Metastatic Lung Carcinoma in the Adrenal Gland (tissue), 1 donor: Measurements from ENCODE around the genes CLEC10A, CLDN7, TNK1 and ZBTB4.

DNA sequence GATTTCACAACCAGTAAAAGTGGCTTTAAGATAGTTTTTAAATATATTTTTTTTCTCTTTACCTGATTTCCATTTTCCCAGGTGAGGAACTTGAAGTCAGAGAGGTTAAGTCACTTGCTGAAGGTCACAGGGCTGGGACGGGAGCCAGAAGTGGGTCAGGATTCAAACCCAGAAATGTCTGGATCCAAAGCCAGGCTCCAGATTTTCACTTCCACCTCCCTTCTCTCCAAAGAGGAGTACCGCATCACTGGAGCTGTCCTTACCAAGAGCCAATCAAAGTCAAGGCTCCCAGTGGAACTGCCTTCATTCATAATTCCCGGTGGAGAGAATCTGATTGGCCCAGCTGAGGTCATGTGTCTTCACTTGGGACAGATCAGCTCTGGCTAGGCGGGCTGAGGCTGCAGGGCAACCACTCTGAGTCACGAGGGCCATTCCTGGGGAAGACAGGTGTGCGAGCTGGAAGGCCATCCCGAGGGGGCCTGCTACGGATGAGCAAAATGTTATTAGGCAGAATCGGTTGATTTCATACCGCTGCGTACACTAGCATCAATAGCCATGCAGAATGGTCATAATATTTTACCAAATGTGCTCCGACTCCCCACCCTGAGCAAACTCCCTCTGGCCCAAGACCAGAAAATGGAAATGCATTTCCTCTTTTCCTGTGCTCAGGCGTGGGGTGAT is 111.3 kb downstream of the AIPL1 start:
- PRO-cap, result no peak

DNA sequence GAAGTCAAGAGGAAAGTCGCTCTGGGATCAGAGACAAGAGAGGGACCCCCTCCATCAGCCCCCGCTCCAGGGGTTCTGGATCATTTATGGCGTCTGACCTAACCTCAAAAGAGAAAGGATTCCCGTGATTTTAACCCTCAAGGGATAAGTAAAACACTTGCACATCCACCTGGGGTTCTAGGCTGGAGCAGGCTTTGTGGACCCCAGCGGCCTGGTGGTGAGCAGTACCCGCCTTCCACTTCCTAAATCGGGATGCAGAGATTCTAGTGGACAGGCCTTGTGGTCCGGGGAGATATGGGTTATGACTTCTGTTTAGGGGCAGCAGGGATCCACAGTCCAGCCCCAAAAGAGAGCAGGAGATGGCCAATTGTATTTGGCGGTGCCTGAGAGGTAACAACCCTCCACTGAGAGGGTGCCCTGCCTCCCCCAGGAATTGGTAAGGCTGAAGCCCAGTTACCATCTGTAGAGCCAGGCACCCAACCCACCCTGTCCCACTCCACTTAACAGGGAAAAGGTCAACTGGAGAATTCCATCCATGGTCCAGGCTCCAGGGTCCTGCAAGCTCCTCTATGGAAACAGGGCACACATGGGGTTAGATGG is 768 bp upstream of the PITPNM3 start:
- PRO-cap, result no peak

DNA sequence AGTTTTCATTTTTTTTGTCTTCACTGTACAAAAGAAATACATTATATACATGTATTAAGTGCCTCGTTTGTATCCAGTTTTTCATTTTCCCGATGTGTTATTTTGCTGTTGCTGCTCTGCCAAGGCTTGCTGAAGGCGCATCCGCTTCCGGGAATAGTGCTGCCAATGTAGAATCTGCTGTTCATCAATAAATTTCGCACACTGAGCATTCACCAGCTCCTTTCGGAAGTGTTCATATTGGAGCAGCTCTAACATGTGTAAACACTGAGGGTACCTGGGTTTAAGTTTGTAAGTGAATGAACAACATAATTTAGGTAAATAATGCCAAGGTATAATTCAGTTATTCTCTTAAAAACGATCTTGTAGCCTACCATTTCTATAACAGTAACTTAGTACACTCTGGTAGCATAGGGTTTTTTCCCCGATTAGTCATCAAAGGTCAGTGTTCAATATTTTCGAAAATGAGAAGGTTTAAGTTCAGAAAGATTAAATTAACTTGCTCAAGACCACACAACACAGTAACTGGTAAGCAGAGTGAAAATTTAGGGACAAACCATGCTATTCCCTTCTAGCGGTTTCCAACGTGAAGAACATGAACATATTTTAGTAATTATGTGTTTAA is 3.6 kb downstream of the TXNDC17 start:
- PRO-cap, result no peak

DNA sequence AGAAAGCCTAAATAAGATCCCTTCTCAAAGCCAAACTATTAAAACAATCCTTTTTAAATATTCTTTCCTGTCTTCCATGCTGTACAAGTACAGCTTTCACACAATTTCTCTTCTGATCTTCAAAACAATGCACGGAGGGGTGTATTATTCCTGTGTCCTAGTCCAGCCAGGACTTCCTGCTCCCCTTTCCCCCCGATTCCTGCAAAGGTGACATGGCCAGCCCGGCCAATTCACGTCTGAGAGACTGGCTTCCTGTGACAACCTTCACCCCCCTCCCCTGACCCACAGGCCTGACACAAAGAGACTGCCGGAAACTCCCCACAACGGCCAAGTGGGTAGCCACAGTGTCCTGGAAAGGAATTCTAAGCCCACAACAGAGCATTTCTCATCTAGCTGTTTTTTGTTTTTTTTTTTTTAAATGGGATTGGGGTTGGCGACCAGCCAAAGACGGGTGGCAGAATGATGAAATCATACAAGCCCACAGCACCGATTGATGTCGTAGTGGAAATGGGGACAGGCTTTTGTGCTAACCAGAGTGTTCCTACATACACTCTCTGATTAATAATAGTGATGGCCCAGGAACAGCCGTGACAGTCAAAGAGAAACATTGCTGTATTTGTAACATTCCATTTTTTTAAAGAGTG is 2.9 kb upstream of the XAF1 start:
- PRO-cap, result unidirectional peak, plus-strand start at position 561 of the sequence

DNA sequence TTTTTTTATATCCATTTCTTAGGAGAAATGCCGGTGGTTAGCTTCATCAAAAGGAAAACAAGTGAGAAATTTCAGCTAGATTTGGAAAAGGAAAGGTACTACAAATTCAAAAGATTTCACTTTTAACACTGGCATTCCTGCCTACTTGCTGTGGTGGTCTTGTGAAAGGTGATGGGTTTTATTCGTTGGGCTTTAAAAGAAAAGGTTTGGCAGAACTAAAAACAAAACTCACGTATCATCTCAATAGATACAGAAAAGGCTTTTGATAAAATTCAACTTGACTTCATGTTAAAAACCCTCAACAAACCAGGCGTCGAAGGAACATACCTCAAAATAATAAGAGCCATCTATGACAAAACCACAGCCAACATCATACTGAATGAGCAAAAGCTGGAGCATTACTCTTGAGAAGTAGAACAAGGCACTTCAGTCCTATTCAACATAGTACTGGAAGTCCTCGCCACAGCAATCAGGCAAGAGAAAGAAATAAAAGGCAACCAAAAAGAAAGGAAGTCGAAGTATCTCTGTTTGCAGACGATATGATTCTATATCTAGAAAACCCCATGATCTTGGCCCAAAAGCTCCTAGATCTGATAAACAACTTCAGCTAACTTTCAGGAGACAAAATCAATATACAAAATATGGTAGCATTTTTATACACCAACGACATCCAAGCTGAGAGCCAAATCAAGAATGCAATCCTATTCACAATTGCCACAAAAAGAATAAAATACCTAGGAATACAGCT is 2.8 kb upstream of the FBXO39 start:
- PRO-cap, result no peak

GRCh38 chr17:6786480-6787080 is 10.6 kb downstream of the FBXO39 start:
- PRO-cap, result no peak

DNA sequence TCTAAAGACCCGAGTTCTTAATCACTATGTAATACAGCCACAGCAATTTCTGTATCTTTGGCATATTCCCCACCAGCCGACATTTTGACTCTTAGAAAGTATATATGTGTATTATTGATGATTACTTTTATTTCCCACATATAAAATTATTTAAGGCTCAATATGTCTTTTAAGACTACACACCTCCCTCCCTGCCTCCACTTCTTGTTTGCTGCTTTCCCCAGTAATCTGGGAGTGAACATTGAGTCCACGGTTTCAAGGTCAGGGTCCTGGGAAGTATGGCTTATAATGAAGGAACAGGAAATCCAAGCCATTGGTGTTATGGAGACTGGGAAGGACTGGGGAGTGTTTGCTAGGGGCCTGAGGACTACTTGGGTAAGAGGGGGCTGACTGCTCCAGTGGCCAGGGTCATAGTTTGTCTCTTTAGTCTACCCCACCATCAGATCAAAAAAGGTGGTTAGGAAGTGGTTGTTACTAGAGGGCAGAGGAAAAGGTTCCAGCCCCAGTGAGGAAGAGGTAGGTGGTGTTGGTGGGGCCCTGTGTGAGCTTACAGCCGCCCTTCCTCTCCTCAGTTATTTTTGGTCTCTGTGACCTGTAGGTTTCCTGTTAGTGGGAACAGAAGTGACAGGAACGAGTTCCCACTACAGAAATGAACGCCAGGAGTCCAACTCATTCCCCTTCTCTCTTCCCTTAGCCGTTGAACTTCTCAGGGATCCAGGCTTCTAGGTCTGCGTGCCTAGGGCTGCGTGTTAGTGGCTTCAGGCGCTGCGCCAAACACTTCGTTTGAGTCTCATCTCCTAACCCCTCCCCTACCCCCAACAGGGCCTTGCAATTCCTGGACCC is 755 bp upstream of the SLC16A13 start:
- PRO-cap, result no peak

DNA sequence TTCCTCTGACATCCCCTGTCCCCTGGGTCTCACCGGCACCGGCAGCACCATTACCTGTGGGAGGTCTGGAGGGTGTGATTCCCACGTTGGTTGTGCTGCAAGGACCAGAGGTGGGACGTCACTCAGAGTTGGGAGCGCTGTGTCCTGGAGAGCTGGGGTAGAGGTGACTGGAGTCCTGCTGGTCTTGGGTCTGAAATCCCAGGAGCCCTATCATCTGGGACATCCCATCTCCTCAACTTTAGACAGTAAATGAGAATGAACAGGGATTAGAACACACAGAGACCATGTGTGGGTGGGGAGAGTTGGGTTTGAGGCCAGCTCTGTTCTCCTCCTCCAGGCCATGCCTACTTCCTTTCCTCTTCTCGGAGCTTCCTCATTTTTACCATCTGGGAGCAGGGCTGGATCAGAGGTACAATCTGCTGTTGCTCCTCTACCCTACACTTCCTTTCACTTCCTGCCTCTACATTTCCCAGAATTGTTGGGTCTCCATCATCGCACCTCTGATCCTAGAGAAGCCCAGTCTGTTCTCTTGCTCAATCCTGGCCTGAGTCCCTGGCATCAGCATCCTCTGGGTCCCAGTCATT is at the start of gene CLEC10A:
Gene CLEC10A, minus strand, starts transcription at position 254 of the 584 bp plus-strand sequence.
- PRO-cap, result no peak

GRCh38 chr17:7207937-7208619 is 9.3 kb downstream of the DLG4 start:
- PRO-cap, result no peak

DNA sequence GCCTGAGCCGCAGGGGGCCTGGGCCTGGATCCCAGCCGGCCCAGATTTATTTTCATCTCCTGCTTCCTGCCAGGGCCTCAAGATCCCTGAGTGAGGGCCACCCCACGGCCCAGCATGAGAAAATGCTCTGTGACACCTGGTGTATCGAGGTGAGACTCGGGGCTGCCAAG is 4.9 kb downstream of the ACADVL start:
- PRO-cap, result no peak

DNA sequence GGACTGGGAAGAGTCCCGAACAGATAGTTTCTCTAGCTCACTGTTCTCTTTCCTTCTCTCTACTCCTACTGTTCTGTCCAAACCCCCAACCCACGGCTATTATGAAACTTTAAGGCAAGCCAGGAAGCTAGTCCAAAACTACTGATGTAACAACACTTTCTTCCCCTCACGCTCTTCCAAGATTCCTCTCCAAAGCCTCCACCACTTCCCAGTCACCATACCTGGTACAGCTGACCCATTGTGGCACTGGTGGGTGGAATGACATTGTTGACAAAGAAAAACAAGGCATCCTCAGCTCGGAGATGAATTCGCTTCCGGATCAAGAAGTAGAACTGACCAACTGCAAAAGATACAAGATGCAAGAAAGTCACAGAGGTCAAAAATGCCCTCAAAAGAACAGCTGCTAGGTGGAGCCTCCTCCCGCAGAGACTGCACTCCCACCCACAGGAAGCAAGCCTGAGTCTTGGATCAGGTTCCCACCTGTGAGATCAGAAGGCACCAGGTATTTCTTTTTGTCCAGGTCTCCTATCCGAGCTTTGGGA is 1.1 kb downstream of the GABARAP start:
- PRO-cap, result no peak

DNA sequence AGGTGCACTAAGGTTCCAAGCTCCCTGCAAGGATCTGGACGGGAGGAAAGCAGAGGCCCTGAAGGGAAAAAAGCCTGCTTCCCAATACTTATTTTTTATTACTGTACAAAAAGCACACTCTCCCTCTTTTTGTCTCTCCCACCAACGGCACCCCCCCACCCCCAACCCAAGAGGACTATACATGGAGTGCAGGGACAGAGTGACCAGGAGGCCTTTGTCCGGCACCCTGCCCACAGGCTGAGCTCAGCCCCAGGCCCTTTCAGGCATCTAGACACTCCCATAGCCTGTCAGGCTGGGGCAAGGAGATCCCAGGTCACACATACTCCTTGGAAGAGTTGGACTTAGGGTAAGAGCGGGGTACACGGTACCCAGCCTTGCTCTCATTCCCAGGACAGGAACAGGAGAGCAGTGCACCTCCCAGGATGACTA is 2.2 kb downstream of the CLDN7 start:
- PRO-cap, result no peak

GRCh38 chr17:7262074-7262939 is at the start of gene CLDN7:
CLDN7 (minus strand) TSS chr17:7262478.
- PRO-cap, result bidirectional peak, plus-strand start at chr17:7262648, minus-strand start at chr17:7262474

DNA sequence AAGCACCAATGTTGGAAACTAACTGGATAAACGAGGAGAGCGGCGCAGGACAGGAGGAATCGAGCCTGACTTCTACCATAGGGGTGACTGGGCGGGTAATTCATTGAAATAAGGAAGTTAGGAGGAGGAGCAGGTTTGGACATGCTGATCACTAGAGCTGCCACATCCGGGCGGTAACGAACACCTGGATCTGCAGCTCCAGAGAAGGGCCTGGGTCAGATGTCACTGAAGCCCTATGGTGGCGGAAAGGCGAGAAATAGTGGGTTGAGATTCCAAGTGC is 1.2 kb upstream of the SLC2A4 start:
- PRO-cap, result no peak

DNA sequence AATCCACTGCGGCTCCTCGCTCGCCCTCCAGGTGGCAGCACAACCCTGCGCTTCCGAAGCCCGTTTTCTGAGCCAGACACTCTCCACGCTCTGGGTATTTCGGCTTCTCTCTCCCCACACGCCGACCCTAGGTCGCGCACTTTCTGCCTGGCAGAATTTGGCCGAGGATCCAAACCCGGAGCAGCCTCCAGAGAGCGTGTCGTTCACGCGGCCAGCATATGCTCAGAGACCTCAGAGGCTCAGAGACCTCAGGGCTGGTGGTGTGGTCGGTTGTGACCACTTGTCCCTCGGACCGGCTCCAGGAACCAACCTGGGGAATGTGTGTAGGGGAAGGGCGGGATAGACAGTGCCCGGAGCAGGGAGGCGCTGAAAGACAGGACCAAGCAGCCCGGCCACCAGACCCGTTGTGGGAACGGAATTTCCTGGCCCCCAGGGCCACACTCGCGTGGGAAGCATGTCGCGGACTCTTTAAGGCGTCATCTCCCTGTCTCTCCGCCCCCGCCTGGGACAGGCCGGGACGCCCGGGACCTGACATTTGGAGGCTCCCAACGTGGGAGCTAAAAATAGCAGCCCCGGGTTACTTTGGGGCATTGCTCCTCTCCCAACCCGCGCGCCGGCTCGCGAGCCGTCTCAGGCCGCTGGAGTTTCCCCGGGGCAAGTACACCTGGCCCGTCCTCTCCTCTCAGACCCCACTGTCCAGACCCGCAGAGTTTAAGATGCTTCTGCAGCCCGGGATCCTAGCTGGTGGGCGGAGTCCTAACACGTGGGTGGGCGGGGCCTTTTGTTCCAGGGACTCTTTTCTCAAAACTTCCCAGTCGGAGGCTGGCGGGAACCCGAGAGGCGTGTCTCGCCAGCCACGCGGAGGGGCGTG is 586 bp upstream of the SLC2A4 start:
- PRO-cap, result unidirectional peak, minus-strand start at position 406 of the sequence; bidirectional peak, plus-strand start outside the sequence, minus-strand start at position 688 of the sequence

DNA sequence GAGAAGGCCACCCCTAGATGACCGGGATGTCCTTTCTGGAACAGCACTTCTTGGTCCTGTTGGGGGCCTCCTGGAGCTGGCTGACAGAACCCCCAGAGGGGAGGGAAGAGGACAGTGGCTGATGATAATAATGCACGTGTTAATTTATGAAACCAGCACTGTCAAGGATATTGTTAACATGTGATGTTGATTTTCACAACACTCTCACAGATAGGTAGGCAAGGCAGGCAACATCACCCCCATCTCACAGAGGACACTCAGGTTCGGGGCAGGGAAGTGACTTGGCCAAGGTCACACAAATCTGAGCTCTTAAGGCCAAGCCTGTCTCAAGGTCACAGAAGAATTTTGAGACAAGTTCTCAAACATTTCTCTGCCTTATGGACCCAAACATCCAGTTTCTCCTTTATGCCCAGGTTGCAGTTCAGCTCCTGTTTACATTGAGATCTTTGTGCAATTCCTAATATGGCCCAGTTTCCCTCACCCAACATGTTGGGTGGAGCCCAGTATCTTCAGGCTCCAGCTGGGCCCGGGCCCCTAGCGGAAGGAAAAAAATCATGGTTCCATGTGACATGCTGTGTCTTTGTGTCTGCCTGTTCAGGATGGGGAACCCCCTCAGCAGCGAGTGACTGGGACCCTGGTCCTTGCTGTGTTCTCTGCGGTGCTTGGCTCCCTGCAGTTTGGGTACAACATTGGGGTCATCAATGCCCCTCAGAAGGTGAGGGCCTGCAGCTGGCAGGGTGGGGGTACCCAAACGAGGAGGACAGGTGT is 1.3 kb downstream of the SLC2A4 start:
- PRO-cap, result no peak

DNA sequence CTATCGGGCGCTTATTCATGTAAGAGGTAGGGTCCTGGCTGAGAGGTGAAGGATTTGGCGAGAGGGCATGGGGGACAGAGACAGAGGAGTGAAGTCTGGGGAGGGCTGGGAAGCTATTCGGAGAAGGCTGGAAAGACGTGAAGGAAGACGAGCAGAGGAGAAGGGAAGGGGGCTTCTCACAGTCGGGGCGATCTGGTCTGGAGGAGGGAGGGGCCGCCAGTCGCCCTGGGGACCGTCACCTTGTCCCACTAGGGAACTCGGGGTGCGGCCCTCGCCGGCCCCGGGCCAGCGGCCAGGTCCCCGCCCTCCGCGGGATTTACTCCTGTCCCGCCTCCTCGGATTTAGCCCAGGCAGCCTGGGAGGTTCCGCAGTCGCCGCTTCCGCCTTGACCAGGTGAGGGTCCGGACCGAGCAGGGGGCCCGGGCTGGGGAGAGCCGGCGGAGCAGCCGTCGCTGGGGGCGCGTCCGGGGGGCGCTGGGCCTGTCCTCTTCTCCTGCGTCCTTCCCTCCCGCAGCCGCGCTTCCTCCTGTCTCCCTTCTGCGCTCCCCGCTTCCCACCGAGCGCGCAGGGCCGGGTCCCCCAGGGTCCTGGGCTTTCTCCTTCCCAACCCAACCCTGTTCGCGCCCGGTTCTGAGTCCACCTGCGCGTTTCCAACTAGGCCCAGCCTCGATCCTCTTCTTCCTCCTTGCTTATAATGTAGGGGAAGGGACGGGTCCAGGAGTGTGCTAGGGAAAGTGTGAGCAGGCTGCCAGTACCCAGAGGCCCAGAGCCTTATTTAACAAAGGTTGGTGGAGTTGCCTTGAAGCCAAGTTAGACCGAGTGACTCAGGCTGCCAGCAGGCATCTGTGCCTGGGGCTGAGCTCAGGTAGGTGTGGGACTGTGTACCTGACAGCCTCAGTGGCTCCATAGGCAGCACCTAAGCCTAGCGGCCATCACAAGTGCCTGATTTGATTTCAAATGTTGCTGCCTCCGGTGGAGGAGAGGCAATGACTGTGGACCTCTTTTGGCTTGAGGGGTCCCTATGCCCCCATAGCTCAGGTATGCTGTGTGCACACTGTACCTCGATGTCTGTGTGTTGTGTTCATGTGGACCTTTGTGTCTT is at the start of gene TNK1:
Gene TNK1, plus strand, starts transcription at position 368 of the 1,102 bp plus-strand sequence.
- PRO-cap, result bidirectional peak, plus-strand start at position 370 of the sequence, minus-strand start at position 259 of the sequence

DNA sequence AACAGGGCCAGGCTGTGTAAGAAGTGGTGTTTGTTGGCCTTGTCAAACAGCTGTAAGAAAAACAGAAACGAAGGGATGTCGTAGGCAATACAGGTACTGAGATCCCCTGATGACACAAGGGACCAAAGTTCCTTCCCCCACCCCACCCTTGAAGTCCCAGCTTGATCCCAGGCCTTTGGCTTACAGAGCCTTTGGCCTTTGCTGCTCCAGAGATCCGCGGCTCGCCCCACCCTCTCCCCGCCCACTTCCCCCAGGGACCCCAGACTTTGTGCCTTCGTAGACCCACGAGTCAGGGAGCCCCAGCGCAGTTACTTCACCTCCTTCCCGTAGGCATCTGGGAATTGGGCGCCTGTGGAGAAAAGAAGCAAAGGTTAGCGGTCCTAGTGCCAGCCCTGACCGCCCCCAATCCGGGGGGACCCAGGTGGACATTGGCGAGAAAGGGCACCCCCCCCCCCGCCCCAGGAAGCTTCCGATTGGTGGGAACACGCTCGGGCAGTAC is 507 bp downstream of the TMEM256 start:
- PRO-cap, result unidirectional peak, plus-strand start at position 194 of the sequence; bidirectional peak, plus-strand start outside the sequence, minus-strand start at position 419 of the sequence

- PRO-cap, result no peak
Observed at GRCh38 chr17:7411243-7411663, 3.6 kb downstream of the NLGN2 start.

- PRO-cap, result bidirectional peak, plus-strand start at chr17:7479709, minus-strand start at chr17:7479622
Observed at GRCh38 chr17:7478875-7479912, at the start of gene ZBTB4. ZBTB4 (minus strand) TSS chr17:7479631.